GM23338 (cell line): ENCODE data around the gene NME8.

GRCh38 chr7:37354344-37355155 is 94.1 kb downstream of the ELMO1 start:
- PRO-cap, result unidirectional peak, minus-strand start at chr7:37354918
- RAMPAGE, long total RNA, result no peak

- PRO-cap, result no peak
- RAMPAGE, long total RNA, result no peak
These were observed 56.8 kb downstream of the ELMO1 start for GRCh38 chr7:37391932-37392153.

DNA sequence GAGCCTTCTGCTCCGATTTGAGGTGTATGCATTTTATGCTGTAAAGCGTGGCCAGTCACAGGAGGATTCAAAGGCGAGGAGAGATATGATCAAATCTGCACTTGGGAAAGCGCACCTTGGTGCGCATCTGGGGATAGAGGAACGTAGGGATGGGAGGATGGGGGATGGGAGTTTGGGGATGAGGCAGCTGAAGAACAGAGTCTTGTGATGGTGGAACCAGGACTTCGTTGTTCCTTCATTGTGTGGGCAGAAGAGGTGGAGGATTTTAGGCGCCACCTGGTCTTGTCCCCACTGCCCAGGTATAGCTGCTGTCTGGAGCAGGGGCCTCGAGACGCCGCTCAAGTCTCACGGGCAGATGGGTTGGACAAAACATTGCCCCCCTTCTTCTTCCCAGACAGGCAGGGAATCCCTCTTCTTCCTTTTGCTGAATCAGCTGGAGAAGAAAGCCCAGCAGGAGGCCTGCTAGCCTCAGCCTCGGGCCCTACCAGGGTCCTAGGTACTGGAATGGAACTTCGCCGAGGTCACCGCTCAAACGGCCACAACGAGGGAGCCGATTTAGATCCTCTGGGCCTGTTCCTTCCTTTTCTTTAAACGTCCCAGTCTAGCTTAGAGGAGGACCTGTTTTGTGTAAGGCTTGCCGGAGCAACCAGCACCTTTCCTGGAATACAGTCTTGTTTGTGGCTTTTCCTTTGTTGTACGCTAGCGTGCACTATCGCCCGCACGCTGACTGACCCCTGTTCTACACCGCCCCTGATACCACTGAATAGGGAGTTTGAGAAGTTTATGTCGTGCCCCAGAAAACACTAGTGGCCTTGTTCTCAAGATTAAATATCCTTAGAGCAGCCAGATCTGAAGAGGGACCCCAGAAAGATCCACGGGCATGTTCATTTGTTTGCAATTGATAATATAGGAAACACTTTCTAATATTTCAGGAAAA is at the start of gene NME8:
NME8 (plus strand) TSS at position 168 of the 937 bp plus-strand sequence.
- PRO-cap, result no peak
- RAMPAGE, long total RNA, result no peak

DNA sequence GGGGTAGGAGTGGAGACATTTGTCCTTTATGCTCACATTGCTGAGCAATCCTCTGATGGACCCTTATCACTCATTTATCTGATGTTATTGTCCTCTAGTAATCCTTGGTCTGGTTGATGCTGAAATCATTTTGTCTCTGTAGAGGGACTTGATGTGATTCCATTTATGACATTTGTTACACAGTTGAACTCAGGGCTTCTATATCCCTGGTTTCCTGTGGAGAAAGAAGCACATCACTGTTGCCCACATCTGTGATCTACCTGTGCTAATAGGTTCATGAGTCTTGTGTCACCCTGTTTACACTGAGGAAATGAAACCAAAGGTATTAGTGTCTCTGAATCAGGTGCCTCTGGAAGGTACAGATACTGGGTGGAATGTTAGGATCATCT is 54.3 kb downstream of the STARD3NL start:
- PRO-cap, result no peak
- RAMPAGE, long total RNA, result no peak

DNA sequence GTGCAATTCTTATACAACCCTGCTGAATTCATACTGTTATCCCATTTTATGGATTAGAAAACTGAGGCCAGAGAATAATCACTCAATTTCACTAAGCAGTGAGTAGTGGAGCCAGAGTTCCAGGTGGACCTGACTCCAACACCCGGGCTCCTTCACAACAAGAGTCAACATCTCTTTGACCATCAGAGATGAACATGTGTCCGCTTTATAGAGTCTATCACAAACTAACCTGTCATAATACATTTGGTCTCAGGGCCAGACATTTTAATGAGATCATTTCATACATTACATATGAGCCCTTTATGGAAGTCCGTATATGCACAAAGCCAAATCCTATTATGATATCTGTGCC is 74.8 kb downstream of the STARD3NL start:
- PRO-cap, result no peak
- RAMPAGE, long total RNA, result no peak

GRCh38 chr7:38313698-38314152 is 135.7 kb downstream of the STARD3NL start:
- PRO-cap, result no peak
- RAMPAGE, long total RNA, result no peak

DNA sequence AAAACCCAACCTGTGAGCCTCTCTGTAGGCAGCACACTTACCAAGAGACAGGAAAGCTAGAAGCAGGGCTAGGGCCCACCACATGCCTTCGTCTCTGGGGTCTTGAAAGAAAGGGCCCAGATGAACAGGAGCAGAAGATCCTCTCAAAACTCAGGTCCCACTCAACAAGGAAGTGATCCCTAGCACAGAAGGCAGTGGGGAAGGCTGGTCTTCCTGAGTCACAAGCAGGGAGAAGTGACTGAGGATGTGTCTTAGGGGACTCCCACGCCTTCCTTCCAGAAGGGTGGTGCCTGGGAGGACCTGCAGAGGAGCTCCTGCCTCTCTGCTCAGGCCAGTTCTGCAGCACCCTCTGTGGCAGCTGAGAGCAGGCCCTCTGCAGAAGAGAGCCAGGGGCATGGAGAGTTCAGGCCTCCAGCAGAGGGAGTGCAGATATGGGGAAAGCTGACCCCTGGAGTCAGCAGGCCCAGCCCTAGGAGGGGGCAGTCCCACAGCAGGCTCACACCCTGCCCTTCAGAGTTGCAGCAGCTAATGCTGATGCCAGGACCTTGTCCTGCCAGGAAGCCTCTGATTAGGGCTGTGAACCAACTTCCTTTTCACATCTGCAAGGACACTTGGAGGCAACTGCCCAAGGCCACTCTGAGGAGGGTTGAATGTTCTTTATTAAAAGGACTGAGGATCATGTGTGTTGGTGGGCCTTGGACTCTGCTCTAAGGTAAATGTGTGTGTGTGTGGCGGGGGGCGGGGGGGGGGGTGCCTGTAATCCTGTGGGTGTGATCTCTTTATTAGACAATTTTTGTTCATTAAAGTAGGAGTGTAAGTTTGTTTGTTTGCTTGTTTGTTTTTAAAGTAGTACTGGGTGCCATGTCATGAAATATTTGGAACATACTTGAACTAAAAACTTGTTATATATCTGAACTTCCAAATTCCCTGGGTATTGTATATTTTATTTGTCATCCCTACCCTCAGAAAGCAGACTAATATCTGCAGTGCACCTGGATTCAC is 163.3 kb downstream of the STARD3NL start:
- PRO-cap, result no peak
- RAMPAGE, long total RNA, result no peak

- PRO-cap, result no peak
- RAMPAGE, long total RNA, result no peak
These were observed 788 bp downstream of the RALA start for GRCh38 chr7:39624286-39624434.

- PRO-cap, result no peak
- RAMPAGE, long total RNA, result no peak
These were observed 5.6 kb downstream of the RALA start for GRCh38 chr7:39629027-39629366.

- PRO-cap, result no peak
- RAMPAGE, long total RNA, result no peak
These were observed 40.7 kb downstream of the RALA start for GRCh38 chr7:39663710-39664897.

DNA sequence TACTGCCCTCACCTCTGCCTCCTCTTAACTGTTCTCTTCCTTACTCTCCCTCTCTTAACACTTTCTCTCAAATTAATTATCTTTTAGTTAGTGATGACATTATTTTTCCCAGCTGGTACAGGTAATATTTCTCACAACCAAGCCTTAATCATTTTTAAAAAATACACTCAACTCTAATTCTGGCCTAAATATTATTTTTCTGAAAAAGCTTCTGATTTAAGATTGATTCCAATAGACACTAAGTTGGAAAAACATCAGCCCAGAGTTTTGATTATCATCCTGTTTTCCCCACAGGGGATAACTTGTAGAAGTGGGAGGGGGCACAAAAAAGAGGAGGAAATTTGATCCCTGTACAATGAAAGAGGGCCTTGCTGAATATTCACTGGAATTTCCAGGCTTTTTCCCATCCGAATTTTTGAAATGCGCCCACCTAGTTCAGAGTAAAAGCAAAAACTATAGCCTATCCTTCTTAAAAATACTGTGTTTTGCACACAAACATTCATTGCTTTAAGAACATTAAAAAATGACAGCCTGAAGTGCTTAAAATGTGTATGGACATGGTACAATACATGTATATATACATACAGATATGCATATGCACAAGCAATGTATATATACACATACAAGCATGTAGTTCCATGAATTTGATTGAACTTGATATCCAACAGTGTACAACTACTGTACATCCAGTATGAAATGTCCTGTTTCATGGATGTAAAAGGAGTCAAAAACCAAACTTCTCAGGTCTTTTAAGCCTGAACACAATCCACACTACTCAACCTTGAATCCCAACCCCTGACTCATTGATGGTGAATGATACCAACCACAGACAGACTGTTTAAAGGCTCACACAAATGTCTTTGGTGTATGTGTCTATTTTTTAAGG is 15.0 kb downstream of the INHBA start:
- PRO-cap, result no peak
- RAMPAGE, long total RNA, result no peak

- PRO-cap, result no peak
- RAMPAGE, long total RNA, result no peak
These were observed 213.7 kb upstream of the INHBA start for GRCh38 chr7:41916316-41917183.

DNA sequence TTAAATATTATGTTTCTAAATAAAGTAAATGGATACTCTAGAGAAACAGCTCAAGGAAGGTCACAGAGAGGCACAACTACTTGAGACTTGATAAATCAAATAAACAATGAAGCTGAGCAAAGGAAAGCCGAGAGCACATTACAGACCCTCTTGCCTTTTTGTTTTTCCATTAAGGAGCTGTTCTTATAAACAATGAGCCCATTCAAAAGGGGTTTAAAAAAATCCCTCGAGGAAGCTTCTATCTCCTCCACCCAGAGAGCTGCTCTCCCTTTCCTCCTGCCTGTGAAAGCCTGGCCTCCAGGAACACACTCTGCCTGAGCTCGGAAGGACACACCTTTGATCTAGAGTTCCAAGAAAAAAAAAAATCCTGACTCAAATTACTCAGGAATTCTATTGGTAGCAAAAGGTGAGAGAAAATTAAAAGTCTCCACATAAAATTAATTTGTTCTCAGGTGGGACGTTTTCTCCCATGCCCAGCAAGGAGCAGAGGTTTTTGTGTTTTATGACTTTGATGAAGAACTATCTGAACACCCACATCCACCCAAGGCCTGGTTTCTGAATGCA is 43.8 kb downstream of the GLI3 start:
- PRO-cap, result no peak
- RAMPAGE, long total RNA, result no peak

- PRO-cap, result bidirectional peak, plus-strand start at chr7:42236586, minus-strand start at chr7:42236643; bidirectional peak, plus-strand start at chr7:42237008, minus-strand start at chr7:42236746
- RAMPAGE, long total RNA, result no peak
These were observed 586 bp downstream of the GLI3 start for GRCh38 chr7:42236271-42236975.

DNA sequence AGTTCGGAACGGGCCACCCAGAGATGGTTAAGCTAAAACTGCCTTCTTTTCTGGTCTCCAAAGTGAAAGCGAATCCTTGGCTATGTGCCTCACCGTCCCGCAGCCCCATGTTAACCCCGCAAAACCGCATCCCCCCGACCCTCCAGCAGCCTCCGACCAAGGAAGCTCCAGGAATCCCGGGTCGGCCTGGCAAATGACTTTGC is 293 bp downstream of the PSMA2 start:
- PRO-cap, result no peak
- RAMPAGE, long total RNA, result no peak

- PRO-cap, result unidirectional peak, minus-strand start at chr7:42933414
- RAMPAGE, long total RNA, result no peak
These were observed 1.1 kb downstream of the MRPL32 start for GRCh38 chr7:42933211-42933697.

GRCh38 chr7:43114279-43114825 is 1.9 kb downstream of the HECW1 start:
- PRO-cap, result unidirectional peak, minus-strand start at chr7:43114510; unidirectional peak, minus-strand start at chr7:43114580
- RAMPAGE, long total RNA, result no peak

GRCh38 chr7:43607997-43608983 is 25.4 kb downstream of the STK17A start:
- PRO-cap, result no peak
- RAMPAGE, long total RNA, result no peak

DNA sequence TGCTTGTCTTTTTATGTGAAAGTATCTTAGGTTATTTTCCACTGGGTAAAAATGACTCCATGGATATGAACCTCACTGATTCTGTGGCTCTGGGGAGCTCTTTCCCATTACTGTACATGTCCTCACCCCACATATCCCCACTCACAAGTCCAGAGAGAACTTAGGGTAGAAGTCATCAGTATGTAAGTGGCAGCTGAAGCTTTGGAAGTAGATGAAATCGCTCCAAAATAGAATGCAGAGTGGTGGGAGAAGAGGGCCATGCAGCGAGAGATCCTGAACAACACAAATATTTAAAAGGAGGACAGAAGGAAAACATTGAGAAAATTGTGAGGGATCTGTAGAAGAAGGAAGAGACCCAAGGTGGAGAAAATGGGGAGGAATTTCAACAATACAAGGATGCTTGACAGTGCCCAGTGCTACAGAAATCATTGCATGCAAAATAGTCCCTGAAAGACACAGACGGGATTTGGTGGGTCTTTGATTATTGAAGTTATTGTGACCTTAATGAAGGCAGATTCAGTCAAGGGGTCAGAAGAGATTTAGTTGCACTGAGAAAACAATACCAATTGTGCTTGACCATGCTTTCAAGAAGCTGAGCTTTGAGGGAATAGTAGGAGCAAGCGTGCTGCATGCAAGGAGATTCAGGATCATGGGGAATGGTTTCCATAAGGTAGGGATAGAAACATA is 35.9 kb downstream of the STK17A start:
- PRO-cap, result no peak
- RAMPAGE, long total RNA, result no peak

GRCh38 chr7:43648642-43649161 is 65.8 kb downstream of the STK17A start:
- PRO-cap, result no peak
- RAMPAGE, long total RNA, result no peak